ENCODE measurements around a stretch of chr10.

- PRO-cap = no peak
Observed at GRCh38 chr10:103649430-103649848, 155.9 kb downstream of the NEURL1 start.

DNA sequence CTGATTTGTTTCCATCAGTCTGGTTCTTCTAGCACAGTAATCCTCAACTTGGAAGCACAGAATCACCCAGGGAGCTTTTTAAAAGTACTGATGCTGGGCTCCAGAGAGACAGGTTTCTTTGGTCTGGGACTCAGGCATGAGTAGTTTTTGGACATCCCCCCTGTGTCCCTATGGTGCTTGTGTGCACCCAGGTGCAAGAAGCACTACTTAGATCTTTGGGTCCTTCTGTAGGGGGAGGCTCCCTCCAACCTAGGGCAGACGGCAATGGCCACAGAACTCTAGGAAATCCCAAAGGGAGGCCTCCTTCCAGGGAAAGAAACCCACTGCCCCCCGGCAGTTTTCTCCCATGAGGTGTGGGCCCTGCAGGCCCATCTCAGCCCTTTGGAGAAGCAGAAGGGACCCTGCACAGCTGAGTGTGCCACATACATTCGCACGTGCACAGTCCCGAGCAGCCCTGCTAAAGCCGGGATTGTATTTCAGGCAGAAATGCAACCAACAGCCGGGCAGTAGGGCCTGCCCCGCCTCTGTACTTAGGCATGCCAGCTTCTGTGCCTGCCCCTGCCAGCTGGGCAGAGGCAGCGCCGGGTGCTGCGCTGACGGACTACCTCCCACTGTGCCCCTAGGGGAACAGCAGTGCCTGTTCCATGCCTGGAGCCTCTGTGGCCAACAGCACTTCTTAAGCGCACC, 170.1 kb downstream of the NEURL1 start:
- PRO-cap = bidirectional peak, plus-strand start at position 551 of the sequence, minus-strand start at position 453 of the sequence

- PRO-cap = no peak
Observed at GRCh38 chr10:103834885-103835549, 20.4 kb downstream of the SH3PXD2A start.

GRCh38 chr10:103851993-103852687, 3.2 kb downstream of the SH3PXD2A start:
- PRO-cap = no peak

- PRO-cap = no peak
Observed at GRCh38 chr10:103896108-103896603, 21.8 kb downstream of the STN1 start.

DNA sequence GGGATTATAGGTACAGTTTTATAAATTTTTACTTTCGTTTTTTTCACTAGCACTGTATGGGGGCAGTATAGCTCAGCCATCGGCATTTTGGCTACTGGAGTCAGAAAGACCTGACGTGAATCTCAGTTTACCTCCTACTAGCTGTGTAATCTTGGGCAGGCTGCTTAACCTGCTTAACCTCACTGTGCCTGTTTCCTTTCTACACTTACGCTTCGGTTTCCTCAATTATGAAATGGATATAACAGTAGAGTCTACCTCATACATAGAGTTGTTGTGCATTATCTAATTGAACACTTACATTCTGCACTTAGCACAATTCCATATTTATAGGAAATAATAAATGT, 16.7 kb downstream of the STN1 start:
- PRO-cap = no peak

GRCh38 chr10:104255041-104256199, 728 bp downstream of the GSTO1 start:
- PRO-cap = no peak

DNA sequence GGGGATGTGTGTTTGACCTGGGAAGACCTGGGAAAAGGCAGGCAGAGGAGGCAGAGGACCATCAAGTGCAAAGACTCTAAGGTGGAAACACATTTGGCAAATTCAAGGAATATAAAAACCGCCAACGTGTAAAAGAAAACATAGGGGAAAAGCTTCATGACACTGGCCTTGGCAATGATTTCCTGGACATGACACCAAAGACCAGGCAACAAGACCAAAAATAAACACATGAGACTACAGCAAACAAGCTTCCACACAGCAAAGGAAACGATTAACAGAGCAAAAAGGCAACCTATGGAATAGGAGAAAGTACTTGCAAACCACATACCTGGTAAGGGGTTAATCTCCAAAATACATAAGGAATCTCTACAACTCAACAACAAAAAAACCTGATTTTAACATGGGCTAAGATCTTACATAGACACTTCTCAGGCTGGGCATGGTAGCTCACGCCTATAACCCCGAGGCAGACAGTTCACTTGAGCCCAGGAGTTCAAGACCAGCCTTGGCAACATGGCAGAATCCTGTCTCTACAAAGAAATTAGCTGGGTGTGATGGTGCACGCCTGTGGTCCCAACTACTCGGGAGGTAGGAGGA, 3.6 kb downstream of the GSTO1 start:
- PRO-cap = no peak

GRCh38 chr10:104267001-104267677, 1.8 kb upstream of the GSTO2 start:
- PRO-cap = no peak

GRCh38 chr10:104397398-104397618, 43.7 kb downstream of the CFAP58 start:
- PRO-cap = no peak

DNA sequence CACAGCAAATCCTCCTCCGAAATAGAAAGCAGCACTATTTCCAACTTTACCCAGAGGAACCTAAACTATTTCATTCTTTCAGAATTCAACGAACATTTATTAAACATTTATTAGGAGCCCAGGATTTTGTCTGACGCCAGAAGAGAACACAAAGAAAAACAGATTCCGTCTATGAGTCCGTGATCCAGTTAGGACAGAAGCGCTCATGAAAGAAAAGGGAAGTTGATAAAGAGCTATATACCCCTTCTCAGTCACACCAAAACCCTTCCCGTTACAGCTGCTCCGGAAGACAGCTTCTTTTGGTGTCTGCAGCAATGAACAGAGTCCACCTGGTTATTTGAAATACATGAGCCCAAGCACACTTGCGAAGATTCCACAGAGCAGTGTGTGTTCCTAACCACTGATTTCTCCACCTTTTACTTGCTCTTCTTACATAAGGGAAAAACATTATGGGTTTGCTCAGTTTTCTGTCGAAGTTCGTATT, 206.7 kb downstream of the SORCS1 start:
- PRO-cap = no peak

GRCh38 chr10:106973464-106973805, 191.1 kb downstream of the SORCS1 start:
- PRO-cap = no peak

- PRO-cap = no peak
Observed at GRCh38 chr10:107914312-107915771, 750.3 kb upstream of the SORCS1 start.

GRCh38 chr10:109429997-109430532, 493.2 kb downstream of the XPNPEP1 start:
- PRO-cap = no peak

DNA sequence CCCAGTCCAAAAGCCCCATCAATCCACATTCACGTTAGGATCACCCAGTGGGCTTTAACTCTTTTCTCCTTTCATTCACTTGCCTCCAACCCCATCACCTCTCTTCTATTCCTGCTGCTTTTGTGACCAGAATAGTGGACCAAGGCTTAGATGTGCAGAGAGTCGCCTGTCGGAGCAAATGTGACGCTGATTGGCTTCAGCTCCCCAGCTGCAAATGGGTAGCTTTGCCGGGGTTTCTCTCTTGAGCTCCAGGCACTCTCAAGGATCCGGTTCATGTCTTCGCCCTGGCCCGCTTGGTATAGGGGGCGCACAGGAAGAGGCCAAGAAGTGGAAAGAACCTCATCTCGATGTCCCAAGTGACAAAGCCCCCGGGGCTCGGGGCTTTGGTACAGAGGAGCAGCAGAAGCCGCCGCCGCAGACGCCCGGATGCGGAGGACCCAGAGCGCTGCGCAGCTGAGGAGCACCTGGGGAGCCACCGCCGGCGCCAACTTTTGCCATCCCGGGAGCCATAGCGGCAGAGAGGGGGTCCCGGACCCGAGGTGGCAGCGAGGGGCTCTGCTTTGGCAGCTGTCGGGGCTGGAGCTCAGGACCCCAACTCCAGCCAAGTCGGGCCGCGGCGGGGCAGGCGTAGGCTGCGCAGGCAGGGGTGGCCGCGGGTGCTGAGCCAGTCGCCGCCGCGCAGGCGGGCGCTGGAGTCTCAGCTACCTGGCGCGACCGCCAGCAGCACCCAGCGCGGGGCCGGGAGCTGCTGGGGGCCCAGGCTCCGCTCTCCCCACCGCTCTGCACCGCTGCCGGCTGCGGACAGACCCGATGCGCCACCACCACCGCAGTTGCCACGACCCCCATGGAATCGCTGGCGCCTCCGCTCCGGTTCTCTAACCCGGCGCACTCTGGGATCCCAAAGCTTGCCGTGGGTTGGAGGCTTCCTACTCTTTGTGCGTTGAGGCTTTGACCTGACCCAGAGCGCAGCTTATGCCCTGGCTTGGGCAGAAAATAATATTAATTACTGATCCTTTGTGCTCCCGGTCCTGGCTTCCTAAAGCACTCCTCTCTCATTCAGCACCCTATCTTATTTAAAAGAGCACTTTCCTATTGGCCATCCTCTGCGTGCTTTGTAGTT, 466.5 kb downstream of the XPNPEP1 start:
- PRO-cap = no peak

- PRO-cap = no peak
Observed at GRCh38 chr10:109889831-109890225, 33.5 kb downstream of the XPNPEP1 start.

- PRO-cap = no peak
Observed at GRCh38 chr10:109987273-109987902, 20.4 kb upstream of the ADD3 start.

GRCh38 chr10:110007535-110007883, 275 bp upstream of the ADD3 start:
- PRO-cap = bidirectional peak, plus-strand start at chr10:110007990, minus-strand start at chr10:110007686

DNA sequence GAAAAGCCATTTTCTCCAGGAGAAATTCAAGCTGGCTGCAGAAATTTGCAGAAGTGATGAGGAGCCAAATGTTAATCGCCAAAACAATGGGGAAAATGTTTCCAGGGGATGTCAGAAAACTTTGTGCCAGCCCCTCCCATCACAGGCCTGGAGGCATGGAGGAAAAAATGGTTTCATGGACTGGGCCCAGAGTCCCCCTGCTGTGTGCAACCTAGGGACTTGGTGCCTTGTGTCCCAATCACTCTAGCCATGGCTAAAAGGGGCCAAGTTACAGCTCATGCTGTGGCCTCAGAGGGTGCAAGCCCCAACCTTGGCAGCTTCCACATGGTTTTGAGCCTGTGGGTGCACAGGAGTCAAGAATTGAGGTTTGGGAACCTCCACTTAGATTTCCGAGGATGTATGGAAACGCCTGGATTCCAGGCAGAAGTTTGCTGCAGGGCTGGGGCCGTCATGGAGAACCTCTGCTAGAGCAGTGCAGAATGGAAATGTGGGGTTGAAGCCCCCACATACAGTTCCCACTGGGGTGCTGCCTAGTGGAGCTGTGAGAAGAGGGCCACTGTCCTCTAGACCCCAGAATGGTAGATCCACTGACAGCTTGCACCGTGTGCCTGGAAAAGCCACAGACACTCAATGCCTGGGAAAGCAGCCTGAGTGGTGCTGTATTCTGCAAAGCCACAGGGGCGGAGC, 41.2 kb downstream of the ADD3 start:
- PRO-cap = no peak

GRCh38 chr10:110076181-110077423, 68.8 kb downstream of the ADD3 start:
- PRO-cap = no peak

Measured in ReNcell CX (cell line).